Retinal pigment epithelial cell (primary cell): ENCODE results near the gene HECW2.

- RRBS = no CpG with 5 or more reads among the region's 6 CpGs
Measured at GRCh38 chr2:191682339-191683032, 4.5 kb downstream of the NABP1 start.

- RRBS = no CpG with 5 or more reads among the region's 7 CpGs
Measured at GRCh38 chr2:191687680-191688381, 9.9 kb downstream of the NABP1 start.

GRCh38 chr2:191695423-191696569, 17.9 kb downstream of the NABP1 start:
- RRBS = no CpG with 5 or more reads among the region's 13 CpGs

GRCh38 chr2:195487013-195487450, 170.0 kb upstream of the SLC39A10 start:
- RRBS = no CpG with 5 or more reads among the region's 1 CpG

DNA sequence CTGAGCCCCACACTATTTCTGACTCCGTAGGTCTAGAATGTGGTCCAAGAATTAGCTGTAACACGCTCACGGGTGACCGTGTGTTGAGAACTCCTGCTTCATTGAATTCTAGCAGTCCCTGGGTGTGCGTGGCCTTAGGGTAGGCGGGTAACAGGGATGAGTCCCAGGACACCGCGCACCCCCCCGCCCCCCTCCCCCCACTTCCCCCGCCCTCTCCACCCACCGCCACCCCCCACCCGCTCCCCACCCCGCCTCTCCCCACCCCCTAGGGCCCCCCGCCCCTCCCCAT, 94.1 kb upstream of the SLC39A10 start:
- RRBS = no CpG with 5 or more reads among the region's 14 CpGs

GRCh38 chr2:195579869-195580536, 77.0 kb upstream of the SLC39A10 start:
- RRBS = no CpG with 5 or more reads among the region's 2 CpGs

DNA sequence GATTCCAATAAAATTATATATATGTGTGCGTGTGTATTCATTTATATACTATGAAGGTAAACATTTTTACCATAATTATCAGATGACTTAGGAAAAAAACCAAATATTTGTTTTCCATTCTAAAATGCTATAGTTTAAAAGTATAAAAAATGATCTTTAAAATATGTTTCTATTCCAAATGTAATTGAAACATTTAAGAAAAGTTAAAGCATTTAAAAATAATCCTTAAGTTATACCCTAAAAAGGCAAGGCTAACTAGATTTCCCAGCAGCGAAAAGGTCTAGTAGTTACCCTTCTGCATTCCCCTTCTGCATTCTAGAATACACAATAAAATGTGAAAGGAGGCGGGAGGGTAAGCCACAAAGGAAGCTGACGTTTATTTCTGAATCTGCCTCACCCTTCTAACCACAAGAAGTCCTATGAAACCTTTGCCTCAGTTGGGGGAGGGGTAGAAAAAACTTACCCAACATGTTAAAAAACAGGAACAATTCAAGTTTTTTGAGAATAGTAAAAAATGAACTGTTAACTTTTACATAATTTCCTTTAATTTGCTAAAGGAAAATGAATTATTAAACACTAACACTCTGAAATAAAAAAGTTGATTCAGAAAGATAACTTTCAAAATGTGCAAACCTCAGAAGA, 11.3 kb downstream of the STK17B start:
- RRBS = no CpG with 5 or more reads among the region's 4 CpGs

DNA sequence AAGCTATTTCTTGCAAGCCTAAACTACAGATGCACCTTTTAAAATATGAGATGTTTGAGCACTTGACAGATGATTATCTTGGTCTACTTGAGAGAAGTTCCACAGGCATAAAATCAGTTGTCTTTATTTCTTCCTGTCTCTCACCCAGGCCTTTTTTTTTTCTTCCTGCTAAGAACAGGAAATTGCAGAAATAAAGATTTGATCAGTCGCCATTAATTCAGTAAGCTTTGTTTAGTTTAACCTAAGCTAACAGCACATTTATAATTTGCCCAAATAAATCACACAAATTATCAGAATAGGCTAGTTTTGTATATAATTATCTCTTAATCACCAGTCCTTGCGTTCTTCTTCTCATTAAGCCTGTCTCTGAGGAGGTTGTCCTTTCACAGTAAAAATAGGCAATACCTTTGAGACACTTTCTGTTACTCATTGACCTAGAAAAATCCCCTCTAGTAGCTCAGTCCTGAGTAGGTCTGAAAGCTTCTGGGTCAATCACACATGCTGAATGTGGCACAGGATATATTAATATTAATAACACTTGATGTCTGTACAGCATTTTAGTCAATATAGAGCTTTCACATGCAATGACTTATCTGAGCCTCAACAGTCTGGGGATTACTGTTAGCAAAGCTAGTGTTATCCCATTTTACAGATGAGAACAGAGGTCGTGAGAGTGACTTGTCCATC, 11.1 kb upstream of the STK17B start:
- RRBS = no CpG with 5 or more reads among the region's 3 CpGs

- RRBS = no CpG with 5 or more reads among the region's 5 CpGs
Measured at GRCh38 chr2:196232841-196233507, 61.6 kb upstream of the STK17B start.

- RRBS = no CpG with 5 or more reads among the region's 1 CpG
Measured at GRCh38 chr2:196268060-196268343, 96.6 kb upstream of the STK17B start.

DNA sequence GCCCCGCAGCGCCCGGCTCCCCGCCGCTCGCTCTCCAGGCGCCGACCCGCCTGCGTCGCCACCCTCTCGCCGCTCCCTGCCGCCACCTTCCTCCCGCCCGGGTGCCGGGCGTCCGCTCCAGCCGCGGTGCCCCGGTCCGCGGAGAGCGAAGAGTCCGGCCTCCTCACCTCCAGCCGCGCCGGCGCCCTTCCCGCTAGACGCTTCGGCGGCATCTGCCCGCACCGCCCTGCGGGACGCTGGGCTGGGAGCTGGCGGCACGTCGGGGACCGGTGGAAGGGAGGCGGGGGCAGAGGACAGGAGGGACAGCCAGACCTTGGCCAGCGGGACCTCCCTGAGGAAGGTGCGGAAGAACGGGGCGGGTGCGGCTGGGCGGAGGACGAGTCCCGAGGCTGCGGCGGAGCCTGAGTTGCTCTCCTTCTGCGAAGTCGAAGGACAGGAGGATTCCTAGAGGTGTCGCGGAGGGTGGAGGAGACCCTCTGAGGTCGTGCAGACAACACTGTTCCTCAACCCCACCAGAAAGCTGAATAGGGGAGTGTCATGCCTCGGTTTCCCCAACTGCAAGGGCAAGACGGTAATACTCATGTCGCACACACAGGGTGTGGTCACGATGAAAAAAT, at the start of gene HECW2:
Gene HECW2 (minus strand): TSS at position 214 of the 617 bp plus-strand sequence.
- RRBS = 1% methylated on average over 25 of the region's 62 CpGs

DNA sequence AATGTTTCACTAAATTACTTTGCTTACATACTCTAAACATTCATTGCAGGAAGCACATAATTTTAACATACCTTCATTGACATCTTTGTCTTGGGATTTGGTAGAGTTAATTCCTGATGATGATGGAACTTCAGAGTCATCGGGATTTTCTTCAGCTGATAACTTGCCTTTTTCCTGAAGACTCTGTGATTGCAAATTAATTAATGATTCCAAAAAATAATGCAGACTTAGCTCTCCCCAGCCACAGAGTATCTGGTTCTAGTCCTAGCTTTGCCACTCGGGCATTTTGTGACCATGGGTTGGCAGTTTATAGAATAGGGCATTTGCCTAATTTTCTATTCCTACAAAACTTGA, 1.8 kb downstream of the GTF3C3 start:
- RRBS = no CpG with 5 or more reads among the region's 2 CpGs

- RRBS = no CpG with 5 or more reads among the region's 2 CpGs
Measured at GRCh38 chr2:196801635-196802234, 2.3 kb upstream of the GTF3C3 start.

DNA sequence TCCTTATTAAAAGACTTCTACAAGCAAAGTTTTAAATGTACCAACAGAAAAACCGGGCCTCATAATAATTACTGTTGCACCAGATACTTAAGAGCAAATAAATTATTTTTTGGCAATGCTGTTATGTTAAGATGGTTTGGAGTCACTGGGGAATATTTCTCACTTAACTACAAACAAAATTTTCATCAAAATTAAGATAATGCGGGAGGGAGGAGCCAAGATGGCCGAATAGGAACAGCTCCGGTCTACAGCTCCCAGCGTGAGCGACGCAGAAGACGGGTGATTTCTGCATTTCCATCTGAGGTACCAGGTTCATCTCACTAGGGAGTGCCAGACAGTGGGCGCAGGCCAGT, 21.1 kb downstream of the PGAP1 start:
- RRBS = no CpG with 5 or more reads among the region's 9 CpGs

DNA sequence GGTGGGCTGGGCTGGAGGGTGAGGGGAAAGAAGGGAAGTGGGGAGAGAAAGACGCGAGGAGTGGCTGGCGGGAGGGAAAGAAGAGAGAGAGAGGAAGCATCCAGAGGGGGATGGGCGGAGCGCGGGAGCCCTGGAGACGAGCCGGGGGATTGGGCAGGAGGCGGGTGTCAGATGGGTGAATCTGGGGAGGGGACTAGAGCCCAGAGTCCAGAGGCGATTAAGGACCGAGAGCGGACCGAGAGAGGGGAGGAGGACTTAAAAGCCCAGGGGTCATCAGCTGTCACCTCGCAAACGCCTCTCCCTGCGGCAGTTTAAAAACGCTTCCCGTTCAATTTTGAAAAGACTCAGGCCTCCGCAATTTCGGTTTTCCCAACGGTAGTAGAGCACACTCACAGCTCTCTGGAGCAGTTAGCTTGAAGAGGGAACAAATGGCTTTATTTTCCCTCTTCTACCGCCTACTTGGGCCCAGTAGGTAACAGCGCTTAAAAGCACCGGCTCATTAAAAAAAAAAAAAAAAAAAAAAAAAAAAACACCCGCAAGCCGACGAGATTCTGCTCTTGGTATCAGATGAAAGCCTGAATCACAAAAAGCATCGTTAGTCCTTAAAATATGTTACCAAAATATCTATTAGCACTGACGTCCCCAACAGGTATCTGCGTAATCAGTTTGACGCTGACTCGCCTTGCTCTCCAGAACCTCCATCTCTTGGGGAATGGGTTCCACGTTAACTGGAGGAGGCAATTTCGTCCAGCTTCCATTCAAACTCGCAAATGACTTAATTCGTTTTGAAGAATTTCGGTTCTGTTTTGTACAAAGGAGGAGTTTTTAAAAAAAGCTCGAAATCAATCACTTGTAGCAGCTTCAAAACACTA, 638 bp upstream of the PGAP1 start:
- RRBS = no CpG with 5 or more reads among the region's 38 CpGs

DNA sequence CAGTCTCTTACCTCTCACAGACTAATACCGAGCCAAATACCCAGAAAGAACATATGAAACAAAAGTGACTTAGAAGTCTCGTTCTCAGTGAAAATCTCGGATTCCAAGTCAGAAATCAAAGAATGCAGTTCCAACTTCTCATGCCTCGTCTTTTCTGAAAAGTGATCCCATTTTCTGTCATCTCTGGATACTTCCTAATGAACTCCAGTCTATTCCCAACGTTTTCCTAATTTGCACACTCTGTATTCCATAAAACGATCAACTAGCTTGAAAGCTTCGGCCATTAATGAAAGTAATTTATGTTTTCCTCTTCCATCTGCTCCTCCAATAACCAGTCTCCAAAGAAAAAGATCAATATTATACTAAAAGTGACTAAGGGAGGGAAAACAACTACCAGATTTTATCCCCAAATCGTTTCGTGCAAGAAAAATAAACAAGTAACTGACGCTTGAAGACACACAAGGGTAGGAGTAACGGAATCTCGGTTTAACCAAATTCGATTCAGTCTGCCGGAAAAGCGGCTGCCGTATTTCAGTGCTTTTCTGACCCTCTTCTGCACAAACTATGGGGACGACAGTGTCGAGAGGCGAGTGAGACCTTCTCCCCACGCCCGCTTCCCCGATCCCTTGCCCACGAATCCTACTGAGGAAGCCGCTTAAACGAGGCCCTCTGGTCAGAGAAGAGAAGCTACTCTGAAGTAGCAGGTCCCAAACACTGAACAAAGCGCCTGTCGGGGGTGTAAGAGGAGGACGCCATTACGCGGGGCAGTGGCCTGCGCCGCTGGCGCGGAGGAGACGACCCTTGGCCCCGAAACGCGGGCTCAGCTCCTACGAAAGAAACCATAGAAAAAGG, 555 bp downstream of the SF3B1 start:
- RRBS = no CpG with 5 or more reads among the region's 39 CpGs

- RRBS = no CpG with 5 or more reads among the region's 2 CpGs
Measured at GRCh38 chr2:197456785-197457076, 3.4 kb downstream of the COQ10B start.

DNA sequence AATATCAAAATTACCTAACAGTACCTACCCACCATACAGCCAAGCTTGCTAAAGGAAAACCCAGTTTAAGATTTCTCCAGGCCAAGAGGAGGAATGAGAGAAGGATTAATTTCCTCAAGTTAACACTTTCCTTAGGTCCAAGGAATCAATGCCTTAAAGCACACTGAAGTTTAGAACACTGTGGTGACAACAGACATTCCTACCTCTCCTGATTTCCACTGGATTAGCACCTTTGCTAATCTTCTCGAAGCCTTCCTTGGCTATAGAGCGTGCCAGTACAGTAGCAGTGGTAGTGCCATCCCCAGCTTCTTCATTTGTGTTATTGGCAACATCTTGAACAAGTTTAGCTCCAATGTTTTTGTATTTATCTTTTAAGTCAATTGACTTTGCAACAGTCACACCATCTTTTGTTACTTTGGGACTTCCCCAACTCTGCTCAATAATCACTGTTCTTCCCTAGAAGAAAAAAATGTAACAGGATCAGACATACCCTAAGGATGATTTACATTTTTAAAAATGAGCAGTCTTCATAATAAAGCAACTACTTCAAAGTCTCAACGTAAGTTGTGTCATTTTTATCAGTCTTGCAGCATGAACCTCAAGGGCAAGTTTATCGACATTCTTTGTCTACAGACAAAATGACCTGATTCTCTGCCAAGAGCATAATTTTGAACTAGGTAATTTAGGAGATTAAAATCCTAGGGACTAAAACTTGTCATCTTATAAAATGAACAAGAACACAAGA, 2.5 kb downstream of the HSPD1 start:
- RRBS = no CpG with 5 or more reads among the region's 4 CpGs

DNA sequence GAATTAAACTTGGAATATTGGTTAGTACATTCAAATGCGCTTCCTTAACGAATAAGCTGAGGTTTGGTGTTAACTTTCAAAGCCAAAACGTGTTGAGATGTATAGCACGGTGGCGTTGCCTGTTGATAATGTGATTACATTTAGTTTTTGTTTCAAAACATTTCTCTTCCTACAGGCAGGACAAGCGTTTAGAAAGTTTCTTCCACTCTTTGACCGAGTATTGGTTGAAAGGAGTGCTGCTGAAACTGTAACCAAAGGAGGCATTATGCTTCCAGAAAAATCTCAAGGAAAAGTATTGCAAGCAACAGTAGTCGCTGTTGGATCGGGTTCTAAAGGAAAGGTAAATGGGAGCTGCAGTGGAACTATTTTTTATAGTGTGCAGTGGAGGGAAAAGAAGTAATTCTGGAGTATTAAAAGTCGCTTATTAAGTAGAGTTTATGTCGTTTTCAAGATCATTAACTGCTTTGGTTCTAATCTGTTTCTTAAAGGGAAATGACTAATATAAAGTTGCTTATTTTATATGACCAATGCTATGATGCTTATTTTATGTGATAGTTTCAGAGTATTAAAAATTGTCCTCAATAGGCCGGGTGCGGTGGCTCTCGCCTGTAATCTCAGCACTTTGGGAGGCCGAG, 837 bp downstream of the HSPE1 start:
- RRBS = no CpG with 5 or more reads among the region's 15 CpGs

GRCh38 chr2:197503697-197504104, 3.5 kb downstream of the HSPE1 start:
- RRBS = no CpG with 5 or more reads among the region's 4 CpGs